ENCODE measurements around a stretch of chr13.

- PRO-cap, 10 experiments, result no peak in any of the 10 experiments
These were observed 12.5 kb downstream of the RB1 start for GRCh38 chr13:48315886-48316543.

DNA sequence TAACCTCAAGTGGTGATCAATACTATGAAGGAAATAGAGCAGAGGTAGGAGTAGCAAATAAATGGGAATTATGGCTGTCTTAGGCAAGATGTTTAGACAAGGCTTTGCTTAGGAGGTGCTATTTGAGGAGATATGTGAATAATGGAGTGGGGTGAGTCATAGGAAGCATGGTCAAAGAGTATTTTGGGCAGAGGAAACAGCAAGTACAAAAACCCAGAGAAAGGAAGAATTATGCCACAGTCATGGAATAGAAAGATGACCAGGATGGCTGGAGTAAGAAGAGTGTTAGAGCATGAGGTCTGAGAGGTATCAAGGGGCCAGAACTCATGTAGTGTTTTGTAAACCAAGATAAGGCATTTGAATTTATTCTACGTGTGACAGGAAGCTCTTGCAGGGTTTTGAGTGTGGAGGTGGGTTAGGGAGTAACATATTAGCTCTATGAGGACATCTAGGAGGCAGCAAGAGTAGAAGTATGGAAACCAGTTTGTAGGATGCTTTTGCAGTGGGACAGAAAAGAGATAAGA is 33.7 kb upstream of the LPAR6 start:
- PRO-cap, 10 experiments, result no peak in any of the 10 experiments

DNA sequence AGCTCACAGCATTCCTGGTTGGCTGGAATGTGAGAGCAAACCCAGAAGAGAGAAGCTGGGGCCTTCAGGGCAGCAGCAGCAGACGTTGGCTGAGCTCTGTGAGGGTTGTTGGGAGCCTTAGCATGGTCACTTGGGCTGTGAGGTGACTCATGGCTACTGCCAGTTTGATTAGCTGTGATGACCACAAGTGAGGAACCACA is 80.1 kb downstream of the CYSLTR2 start:
- PRO-cap, 10 experiments, result peak in 10 of 10 experiments; most common plus-strand start position 75 of the sequence (in 10)

GRCh38 chr13:48782528-48782868 is 128.8 kb downstream of the CYSLTR2 start:
- PRO-cap, 10 experiments, result no peak in any of the 10 experiments

DNA sequence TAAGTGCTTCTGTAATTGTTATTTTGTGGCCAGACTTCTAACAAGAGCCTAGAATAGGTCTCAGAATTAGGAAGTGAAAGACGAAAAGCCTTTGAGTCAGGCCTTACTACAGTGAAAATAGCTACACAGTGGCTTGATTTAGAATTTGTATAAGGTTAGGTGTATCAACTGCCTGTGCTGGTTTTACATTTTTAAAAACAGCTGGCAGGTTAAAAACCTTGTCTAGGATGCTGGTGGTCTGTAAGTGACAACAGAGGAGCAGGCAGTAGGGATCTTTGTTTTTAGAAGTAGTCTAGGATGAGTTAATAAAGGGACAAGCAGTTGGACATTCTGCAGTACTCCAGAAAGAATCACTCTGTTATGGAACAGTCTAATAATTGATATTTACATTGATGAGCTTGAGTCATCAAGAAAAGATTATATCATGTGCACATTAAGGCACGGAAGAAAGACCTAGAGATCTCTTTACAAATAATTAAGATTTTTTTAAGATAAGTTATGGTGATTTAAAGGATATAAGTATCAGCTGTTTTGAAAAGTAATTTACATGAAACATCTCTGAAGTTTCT is 4.5 kb downstream of the FNDC3A start:
- PRO-cap, 10 experiments, result peak in 1 of 10 experiments; most common minus-strand start position 362 of the sequence (in 1)

- PRO-cap, 10 experiments, result no peak in any of the 10 experiments
These were observed 112.6 kb upstream of the MLNR start for GRCh38 chr13:49107340-49108110.

- PRO-cap, 10 experiments, result no peak in any of the 10 experiments
These were observed 29.2 kb upstream of the MLNR start for GRCh38 chr13:49190837-49191504.

DNA sequence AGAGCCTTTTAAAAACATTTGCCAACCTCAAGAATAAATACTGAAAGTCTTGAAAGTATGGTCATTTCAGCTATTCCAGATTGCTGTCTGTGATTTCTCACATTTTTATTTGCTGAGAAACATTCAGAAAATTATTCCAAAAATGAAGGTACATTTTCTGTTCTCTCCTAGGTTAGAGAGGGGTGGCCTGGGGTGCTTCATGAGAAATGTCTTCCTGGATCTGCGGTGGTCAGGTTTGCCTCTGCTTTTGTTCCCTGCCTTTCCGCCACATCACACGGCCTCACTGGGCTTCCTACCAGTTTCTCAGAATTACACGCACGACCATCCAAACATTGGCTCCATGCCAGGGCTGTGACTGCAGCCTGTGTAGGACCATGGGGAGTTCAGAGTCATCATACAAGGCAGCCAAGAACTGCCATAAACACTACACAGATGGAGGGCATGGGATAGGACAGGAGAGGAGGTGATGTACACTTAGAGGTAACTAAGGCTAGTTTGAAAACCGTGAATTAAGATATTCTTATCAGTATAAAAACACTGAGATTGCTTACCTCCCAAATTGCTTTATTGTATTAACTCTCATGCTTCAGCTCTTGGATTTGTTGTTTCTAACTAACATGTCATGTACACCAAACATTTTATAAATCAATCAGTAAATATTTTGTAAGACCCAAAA is 45.0 kb downstream of the CDADC1 start:
- PRO-cap, 10 experiments, result peak in 1 of 10 experiments; most common minus-strand start position 222 of the sequence (in 1)

GRCh38 chr13:49397281-49397682 is 46.6 kb downstream of the CAB39L start:
- PRO-cap, 10 experiments, result no peak in any of the 10 experiments

- PRO-cap, 10 experiments, result peak in 10 of 10 experiments; most common plus-strand start chr13:49793188 (in 10)
These were observed 534 bp upstream of the KPNA3 start for GRCh38 chr13:49793110-49793321.

- PRO-cap, 10 experiments, result peak in 10 of 10 experiments; most common plus-strand start chr13:50082264 (in 9); most common minus-strand start chr13:50081599 (in 9)
These were observed 66.5 kb downstream of the KCNRG start for GRCh38 chr13:50081453-50082435.

DNA sequence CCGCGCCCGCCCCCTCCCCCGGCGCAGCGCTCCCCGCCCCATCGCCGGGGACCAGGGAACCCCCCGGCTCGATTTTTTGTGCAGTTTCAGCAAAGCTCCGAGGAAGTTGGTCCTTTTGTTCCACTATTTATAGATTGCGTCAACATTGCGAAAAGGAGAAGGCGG is 110.1 kb downstream of the KCNRG start:
- PRO-cap, 10 experiments, result peak in 10 of 10 experiments; most common minus-strand start position 102 of the sequence (in 10)

GRCh38 chr13:50125608-50126603 is 110.7 kb downstream of the KCNRG start:
- PRO-cap, 10 experiments, result peak in 10 of 10 experiments; most common plus-strand start chr13:50125816 (in 10); most common minus-strand start chr13:50126246 (in 3)

DNA sequence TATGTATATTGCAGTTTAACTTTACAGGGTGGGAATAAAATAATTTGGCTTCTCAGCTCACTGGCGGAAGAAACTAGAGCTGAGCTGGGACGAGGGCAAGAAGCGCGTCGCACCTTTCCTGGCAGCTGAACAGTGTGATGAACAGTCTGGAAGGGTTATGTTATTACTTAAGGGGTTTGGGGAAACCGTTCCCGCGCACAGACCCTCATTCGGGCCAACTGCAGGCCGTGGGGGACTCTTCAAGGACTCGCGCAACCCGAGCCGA is 111.3 kb downstream of the KCNRG start:
- PRO-cap, 10 experiments, result peak in 2 of 10 experiments; most common plus-strand start position 76 of the sequence (in 2)

GRCh38 chr13:50128349-50128962 is 113.2 kb downstream of the KCNRG start:
- PRO-cap, 10 experiments, result no peak in any of the 10 experiments

DNA sequence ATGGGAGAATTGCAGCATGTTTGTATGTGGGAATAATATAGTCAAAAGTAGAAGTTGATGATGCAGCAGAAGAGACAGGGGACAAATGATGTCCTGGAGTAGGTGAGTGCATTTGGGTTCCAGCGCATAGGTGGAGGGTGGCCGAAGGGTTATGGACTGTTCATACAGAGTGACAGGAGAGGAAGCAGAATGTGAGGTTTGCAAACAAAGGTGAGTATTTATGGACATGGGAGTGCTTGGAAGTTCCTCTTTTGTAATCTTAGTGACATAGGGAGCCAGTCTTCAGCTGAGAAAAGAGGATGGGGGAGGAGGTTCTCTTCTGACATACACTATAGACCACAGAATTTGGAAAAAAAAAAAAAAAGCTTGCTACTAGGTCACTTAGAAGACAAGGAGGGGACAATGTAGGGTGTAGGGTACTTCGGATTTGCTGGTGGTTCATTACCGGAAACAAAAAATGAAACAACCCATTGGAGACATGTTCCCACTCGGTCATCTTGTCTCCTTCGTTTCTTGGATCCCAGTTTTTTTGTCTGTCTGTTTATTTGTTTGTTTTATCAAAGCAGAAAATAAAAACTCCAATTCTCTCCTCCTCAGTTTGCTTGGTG is 331.5 kb downstream of the DLEU7 start:
- PRO-cap, 10 experiments, result no peak in any of the 10 experiments

- PRO-cap, 10 experiments, result no peak in any of the 10 experiments
These were observed 321.7 kb downstream of the DLEU7 start for GRCh38 chr13:50521908-50522112.

DNA sequence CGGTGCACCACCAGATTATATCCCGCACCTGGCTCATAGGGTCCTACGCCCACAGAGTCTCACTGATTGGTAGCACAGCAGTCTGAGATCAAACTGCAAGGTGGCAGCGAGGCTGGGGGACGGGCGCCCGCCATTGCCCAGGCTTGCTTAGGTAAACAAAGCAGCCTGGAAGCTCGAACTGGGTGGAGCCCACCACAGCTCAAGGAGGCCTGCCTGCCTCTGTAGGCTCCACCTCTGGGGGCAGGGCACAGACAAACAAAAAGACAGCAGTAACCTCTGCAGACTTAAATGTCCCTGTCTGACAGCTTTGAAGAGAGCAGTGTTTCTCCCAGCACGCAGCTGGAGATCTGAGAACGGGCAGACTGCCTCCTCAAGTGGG is 72.8 kb downstream of the RNASEH2B start:
- PRO-cap, 10 experiments, result no peak in any of the 10 experiments

DNA sequence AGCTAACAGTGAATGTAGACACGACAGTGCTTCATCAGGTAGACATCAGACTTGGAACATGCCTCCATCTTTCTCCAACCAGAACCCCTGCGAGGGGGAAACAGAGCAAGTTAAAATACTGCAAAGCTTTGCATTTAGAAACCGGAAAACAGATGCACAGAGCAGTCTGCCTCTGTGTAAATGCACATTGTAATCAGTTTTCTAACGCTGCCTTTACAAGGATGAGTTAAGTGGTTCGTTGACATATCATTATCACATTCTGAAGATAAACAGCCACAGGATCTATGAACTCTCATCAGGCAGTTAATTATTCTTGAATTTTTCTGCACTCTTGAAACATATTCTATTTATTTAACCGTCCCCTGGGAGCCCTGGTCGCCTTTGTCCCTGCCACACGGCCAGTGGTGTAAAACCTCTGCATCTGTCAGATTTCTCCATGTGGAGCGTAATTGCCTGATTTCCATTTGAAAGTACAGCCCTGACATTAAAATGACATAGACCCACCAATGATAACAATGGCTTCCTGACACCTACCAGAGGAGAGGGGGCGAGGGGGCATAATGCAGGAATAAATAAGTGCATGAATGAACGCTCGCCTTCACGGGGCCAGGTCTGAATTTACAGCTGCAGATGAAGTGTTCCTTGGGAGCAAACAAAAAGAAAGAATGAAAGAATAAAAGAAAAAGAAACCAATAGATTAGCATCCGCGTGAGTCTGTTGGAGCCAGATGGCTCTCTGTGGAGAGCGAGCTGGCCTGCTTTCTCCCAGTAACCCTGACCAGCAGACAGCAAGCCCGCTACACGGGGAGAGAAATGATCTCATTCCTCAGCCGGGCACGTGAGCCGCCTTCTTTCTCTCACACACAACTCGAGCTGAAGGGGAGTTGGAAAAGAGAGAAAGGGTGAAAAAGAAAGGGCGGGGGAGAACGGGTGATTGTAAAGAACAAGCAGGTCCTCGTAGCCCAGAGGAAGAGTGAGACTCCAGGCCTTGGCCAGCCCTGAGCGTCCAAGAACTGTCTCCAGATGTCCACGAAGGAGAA is 81.0 kb downstream of the RNASEH2B start:
- PRO-cap, 10 experiments, result peak in 2 of 10 experiments; most common plus-strand start position 895 of the sequence (in 1); most common minus-strand start position 772 of the sequence (in 1)

DNA sequence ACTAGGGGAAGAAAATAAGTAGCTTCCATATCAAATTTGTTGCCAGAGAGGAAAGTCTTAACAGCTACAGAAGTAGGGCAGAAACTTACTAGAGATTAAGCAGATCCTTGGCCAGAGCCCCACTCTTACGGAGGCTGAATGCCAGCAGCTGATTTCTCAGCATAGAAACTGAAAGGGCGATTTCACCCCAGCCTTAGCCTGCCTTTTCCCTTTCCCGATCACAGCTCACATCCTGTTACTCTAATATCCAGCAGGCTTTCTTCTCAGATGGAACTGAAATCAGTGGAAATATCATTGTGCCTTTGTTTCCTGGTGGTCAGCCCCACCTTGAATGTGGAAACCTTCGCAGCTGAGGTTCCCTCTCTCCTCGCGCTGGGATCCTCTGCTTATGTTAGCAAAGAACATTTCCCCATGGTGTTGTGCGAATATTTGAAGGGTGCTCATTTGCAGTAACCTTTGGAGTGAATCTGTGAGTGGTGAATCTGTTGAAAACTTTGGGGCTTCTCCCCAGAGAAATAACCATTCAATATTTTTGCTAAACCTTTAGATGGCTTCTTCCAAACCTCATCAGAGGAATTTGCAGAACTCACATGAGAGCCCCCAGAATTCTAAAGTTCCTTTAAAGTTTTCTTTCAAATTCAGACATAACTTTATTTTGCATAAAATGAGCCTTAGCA is 8.5 kb downstream of the FAM124A start:
- PRO-cap, 10 experiments, result peak in 1 of 10 experiments; most common minus-strand start position 140 of the sequence (in 1)